Panc1 (cell line): ENCODE measurements around the genes SIGMAR1, UNC13B and FAM166B.

- RRBS, 2 experiments: 2 to 8% methylated on average over 6 of the region's 33 CpGs
These were observed 515 bp downstream of the UBAP2 start for GRCh38 chr9:34047948-34048796.

GRCh38 chr9:34125491-34126122, 891 bp downstream of the DCAF12 start:
- RRBS, 2 experiments: no CpG with 5 or more reads among the region's 16 CpGs

DNA sequence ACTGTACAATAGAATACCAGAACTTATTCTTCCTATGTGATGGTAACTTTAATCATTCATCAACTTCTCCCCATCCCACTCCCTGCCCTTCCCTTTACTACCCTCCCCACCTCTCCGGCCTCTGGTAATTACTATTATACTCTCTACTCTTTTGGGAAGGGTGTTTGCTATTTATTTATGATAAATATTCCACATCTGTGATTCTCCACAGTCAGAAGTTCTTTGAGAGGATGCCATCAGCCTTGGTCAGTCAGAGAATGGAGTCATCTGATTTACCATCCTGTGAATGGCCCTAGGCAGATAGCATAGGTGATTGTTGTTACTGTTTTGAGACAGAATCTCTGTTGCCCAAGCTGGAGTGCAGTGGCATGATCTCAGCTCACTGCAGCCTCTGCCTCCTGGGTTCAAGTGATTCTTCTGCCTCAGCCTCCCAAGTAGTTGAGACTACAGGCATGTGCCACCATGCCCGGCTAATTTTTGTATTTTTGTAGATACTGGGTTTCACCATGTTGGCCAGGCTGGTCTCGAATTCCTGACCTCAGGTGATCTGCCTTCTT, 38.2 kb downstream of the UBAP1 start:
- RRBS, 2 experiments: no CpG with 5 or more reads among the region's 3 CpGs

DNA sequence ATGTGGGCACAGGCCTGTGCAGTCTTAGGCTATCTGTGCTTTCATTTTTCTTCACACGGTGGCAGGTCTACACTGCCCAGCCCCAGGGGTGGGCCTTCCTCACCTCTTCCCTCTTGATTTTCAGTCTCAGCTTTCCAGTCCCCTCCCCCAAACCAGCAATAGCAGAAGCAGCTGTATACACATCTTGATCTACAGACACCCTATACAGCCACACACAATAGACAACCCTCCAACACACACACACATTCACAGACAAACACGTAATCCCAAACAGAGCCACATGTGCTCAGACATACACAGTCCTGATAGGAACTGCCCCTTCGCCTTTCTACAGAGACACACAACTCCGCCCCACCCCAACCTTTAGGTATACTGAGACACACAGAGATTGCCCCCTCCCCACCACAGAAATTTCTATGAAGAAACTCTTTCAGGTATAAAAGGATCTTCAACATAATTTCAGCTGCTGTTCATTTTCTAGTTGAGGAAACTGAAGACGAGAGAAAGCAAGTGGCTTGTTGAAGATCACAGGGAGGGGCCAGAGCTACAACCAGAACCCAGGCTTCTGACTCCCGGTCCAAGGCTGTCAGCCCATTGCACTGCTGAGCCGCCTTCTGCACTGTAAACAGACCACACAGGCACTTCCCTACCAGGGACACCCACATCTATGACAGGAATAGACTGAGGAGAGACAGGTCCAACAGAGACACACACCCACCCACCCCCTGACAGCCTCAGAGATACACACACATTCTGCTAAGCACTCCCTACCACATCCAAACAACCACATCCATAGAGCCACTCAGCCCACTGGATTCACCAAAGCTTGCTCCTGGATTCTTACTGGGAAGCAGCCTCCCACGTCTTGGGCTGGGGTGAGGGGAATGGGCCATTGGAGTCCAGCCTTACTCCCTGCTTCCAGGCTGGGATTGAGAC, 1.9 kb upstream of the C9orf24 start:
- RRBS, 2 experiments: no CpG with 5 or more reads among the region's 8 CpGs

DNA sequence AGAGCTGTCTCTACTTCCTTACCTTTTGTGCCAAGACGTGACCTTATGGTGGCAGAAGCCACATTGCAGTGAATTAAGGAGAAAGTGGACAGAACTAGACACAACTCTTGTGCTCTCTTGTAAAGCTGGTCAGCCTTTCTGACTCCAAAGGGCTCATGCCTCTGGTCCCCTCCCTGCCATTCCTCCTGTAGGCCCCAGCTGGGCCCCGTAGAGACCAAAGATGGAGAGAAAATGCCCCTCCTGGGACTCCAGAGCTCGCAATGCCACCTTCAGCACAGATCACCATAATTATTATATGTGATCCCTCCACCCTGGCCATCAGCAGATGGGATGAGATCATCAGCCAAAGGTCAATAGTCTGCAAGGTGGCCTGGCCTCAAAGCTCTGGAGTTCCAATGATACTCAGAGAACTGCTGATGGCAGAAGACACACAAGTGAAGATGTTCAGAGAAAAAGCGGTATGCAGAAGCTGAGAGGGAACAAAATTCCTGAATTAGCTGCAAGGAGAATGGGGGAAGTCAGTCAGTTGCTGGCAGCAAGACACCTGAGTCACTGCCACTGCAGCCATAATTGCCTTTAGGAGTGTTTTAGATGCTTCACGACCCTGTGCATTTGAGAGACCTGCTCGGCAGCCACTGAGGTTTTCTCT, 5.0 kb downstream of the RPP25L start:
- RRBS, 2 experiments: no CpG with 5 or more reads among the region's 6 CpGs

- RRBS, 2 experiments: no CpG with 5 or more reads among the region's 3 CpGs
These were observed 1.8 kb upstream of the ARID3C start for GRCh38 chr9:34630656-34631169.

- RRBS, 2 experiments: under 1 to 6% methylated on average over 26 of the region's 95 CpGs
These were observed at the start of gene SIGMAR1 for GRCh38 chr9:34637181-34638345. SIGMAR1 (minus strand) TSS chr9:34637787.

DNA sequence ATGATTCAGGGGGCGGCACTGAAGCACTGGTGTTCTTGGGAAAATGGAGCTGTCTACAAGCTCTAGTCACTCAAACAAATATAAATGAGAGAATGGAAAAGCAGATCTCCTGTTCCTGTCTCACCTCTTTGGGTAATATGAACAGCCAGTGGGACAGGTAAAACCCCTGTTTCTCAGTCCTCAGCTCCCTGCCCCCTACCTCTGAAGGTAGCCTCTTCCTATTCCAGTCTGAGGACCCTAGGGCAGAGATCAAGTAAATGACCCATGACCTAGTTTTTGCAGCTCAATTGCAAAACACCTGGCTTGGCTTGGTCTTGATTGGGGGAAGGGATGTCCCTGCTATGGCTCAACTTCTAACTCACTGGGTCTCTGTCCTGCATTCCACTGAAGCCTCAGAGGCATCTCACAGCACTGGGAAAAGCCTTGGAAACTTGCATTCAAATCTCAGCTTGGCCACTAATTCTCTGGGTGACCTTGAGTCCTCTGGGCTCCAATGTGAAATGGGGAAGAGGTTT, 1.7 kb upstream of the GALT start:
- RRBS, 2 experiments: no CpG with 5 or more reads among the region's 1 CpG

DNA sequence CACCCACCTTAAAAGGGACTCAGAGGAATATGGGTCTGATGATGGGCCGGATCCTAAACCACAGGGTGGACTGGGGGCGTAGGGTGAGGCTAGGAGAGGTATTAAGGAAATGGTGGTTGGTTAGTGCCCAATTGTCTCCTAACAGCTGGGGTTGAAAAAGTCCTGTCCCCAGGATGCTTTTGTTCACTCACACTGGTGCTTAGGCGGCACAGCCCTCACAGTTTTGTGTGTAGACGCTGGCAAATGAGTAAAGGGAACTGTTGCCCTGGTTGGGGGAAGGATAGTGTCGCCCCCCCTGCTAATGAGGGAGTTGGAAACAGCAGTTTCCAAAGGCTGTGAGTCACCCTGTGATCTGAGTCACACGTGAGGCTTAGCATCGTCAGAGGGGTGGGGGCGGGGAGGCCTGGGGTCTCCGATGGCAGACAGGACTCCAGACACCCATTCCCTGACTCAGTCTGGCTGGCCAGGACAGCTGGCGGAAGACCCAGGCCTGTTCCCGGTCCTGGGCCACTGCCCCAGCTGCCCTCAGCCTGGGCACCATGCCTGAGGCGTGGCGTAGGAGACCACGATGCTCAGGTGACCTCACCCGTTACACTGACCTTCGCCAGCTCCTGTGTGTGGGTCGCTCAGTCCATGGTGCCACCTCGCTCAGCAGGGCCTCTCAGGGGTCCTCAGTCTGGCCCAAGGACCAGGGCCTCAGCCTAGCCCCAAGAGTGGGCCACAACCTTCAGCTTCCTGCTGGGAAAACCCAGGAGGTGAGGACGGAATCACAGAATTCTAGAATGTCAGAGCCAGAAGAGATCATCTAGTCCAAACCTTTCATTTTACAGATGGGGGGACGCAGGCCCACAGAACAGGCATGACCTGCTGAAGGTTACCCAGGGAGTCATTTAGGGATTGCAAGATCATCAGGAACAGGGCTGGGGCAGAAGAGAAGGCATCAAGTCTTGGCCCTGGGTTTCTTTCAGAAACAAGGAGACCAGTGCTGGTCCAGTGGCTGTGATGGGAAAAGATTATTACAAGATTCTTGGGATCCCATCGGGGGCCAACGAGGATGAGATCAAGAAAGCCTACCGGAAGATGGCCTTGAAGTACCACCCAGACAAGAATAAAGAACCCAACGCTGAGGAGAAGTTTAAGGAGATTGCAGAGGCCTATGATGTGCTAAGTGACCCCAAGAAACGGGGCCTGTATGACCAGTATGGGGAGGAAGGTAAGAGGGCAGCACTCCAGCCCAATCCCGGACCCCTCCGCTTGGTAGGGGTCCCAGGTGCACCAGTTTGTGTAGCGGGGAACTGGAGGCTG, 3.1 kb downstream of the DNAJB5 start:
- RRBS, 2 experiments: no CpG with 5 or more reads among the region's 28 CpGs

GRCh38 chr9:35062520-35063329, 9.7 kb downstream of the VCP start:
- RRBS, 2 experiments: no CpG with 5 or more reads among the region's 5 CpGs

GRCh38 chr9:35068197-35068596, 4.2 kb downstream of the VCP start:
- RRBS, 2 experiments: no CpG with 5 or more reads among the region's 6 CpGs

- RRBS, 2 experiments: no CpG with 5 or more reads among the region's 5 CpGs
These were observed 7.3 kb downstream of the PIGO start for GRCh38 chr9:35089005-35089626.

DNA sequence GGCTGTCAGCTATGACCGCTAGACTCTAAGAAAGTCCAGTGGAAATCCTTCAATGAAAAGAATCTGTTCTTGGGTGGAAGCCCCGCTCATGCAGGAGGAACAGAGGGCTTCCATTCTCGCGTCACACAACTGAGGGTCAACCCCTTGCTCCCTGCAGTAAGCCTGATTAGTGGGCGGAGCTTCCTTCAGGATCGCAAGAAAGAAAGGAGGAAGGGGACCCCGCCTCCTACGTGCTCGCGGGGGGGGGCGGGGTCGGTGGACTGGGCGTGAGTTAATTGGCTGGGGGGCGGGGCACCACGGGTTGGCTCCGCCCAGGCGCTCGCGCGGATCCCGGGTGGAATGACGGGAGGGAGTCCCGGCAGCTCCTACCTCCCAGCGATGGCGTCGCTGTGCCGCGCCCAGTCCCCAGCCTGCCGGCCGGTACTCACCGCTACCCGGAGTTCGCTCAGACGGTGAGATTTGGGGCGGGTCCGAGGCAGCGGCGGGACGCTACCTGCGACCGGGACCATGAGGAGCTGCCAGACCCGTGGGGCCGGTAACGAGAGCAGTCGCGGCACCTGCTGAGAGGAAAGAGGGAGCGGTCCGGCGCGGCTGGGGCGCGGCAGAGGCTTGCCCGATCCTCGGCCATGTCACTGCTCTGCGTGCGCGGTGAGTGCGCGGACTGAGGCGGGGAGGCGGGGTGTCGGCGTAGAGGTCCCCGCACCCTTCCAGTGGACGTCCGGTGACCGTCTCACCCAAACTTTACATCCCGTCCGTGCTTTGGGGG, at the start of gene UNC13B:
Gene UNC13B (plus strand): TSS at position 352 of the 766 bp plus-strand sequence.
- RRBS, 2 experiments: 2 to 5% methylated on average over 23 to 28 of the region's 69 CpGs

- RRBS, 2 experiments: no CpG with 5 or more reads among the region's 8 CpGs
These were observed 24.6 kb downstream of the UNC13B start for GRCh38 chr9:35186255-35186907.

- RRBS, 2 experiments: no CpG with 5 or more reads among the region's 3 CpGs
These were observed 75.6 kb downstream of the UNC13B start for GRCh38 chr9:35237263-35237954.

DNA sequence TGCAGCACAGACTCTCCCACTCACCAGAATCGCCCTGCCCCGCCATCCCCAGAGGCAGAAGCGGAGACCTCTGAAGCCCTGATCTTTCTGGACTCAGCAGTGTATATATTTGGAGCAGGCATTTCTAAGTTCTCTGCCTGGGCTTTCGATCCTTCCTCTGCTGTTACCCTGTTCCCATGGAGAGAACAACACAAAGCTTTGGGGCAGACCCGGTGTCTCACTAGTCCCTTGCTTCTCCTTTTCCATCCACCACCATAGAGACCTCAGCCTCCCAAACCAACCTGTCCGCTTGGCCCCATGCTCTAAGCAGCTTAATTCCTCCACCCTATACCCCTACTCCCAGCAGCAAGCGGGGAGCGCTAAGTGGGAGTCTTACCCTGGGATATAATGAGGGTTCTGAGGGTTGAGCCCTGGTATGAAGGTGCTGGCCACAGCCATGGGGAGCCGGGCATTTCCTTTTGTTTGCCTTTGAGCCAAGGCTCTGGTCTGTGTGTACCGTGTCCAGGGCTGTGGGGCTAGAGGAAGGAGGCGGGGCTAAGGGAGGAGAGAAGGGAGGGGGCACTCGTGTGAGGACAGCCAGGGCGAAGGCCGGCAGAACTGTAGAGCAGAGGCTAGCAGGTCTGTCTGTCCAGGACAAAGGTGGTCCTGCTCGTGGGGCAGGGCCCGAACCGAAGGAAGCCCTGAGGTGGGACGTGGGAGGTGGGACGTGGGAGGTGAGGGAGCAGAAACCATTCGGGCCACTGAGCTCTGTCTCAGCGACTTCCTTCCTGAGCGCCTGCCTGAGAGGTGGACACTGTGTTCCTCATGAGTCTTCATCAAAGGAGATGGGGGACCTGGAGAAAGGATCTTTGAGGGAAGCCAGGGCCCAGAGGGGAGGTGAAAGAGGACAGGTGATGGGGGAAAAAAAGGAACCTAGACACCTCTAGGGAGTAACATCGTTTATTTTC, at the start of gene FAM166B:
Gene FAM166B (minus strand): TSS at position 488 of the 947 bp plus-strand sequence.
- RRBS, 2 experiments: no CpG with 5 or more reads among the region's 23 CpGs

- RRBS, 2 experiments: no CpG with 5 or more reads among the region's 10 CpGs
These were observed 1.3 kb downstream of the SIT1 start for GRCh38 chr9:35649471-35649830.

DNA sequence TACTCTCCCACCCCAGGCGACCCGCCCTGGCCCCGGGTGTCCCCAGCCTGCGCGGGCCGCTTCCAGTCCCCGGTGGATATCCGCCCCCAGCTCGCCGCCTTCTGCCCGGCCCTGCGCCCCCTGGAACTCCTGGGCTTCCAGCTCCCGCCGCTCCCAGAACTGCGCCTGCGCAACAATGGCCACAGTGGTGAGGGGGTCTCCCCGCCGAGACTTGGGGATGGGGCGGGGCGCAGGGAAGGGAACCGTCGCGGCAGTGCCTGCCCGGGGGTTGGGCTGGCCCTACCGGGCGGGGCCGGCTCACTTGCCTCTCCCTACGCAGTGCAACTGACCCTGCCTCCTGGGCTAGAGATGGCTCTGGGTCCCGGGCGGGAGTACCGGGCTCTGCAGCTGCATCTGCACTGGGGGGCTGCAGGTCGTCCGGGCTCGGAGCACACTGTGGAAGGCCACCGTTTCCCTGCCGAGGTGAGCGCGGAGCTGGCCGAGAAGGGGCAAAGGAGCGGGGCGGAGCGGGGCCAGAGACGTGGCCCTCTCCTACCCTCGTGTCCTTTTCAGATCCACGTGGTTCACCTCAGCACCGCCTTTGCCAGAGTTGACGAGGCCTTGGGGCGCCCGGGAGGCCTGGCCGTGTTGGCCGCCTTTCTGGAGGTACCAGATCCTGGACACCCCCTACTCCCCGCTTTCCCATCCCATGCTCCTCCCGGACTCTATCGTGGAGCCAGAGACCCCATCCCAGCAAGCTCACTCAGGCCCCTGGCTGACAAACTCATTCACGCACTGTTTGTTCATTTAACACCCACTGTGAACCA, 2.2 kb downstream of the CA9 start:
- RRBS, 2 experiments: 80 to 82% methylated on average over 18 to 22 of the region's 55 CpGs

- RRBS, 2 experiments: no CpG with 5 or more reads among the region's 15 CpGs
These were observed 2.1 kb upstream of the TPM2 start for GRCh38 chr9:35691679-35692469.

DNA sequence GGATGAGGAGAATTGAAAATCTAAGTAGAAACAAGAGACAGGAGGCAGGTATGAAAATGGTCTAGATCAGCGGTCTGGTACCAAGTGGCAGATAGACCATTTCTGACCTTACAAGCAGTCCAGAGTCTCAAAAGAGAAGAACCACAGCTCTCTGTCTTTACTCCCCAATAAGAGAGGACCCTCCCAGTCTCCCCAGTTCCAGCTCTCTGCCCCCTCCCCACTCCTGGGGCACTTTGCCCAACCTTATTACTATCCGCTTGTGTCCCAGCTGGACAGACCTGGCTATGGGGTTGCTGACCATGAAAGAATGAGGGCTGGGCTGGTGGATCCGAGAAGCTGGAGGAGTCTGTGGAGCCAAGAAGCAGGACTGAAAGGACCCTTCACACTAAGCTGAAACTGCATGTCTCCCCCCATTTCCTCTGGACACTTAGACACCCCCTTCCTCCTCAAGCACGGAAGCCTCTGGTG, 4.6 kb downstream of the TLN1 start:
- RRBS, 2 experiments: no CpG with 5 or more reads among the region's 4 CpGs